Suprapubic skin (tissue), 4 donors: ENCODE results near the gene GARRE1.

- PRO-cap = no peak
- RAMPAGE, long total RNA, 4 experiments = no peak in any of the 4 experiments
Measured at GRCh38 chr19:33009430-33009674, 37.3 kb downstream of the FAAP24 start.

DNA sequence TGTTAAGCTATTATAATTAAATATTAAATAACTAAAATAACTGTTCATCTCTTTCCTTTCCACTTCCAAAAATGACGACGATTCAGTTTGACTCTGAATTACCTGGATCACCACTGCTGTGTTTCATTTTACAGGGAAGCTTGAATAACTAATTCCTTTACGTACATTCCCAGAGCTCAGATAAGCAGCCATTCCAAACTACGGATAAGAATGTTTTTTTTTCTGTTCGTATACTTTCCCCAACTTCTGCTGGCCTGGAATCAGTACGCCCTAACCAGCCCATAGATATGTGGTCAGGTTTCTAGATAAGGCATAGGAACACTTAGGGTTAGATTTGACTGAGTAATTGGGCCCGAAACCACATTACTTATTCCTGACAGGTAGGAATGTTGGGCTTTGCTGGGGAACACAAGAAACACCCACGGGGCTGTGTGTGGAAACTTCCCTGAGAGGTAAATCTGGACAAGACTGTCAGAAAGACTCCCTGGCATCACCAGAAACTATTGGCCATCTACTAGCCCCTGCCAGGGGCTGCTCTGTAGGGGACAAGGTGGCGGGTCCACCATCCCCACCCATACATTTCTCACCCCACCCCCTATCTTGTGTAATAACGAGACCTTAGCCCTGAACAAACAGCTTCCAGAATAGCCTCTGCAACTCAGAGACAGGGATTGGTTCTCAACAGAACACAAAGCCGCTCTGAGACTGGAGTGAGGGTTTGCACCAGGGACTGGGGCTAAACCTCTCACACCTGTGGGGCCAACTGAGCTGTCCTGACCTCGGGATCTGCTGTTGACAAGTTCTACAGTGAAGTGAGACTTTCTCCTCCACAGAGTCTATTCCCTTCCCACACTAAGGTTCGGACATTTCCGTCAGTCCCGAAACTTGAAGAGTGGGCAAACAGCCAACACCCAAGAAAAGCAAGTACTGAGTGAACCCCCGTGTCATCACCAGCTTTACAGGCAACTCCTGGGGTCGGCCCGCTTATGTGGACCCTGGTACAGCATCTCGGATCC is 15.6 kb downstream of the RHPN2 start:
- PRO-cap = no peak
- RAMPAGE, long total RNA, 4 experiments = no peak in any of the 4 experiments

DNA sequence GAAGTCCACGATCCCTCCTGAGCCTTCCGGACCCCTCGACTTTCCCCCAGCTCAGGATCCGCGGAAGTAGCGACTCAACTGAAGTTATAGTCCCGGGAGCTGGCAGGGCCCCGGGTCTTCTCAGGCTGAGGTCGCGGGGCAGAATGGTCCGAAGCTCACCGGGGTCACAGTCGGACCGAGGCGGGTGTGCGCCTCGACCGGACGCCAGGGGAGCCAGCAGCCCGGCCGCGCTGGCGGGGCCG is 17.7 kb upstream of the LRP3 start:
- PRO-cap = unidirectional peak, minus-strand start at position 145 of the sequence
- RAMPAGE, long total RNA, 4 experiments = no peak in any of the 4 experiments

GRCh38 chr19:33259502-33260110 is 34.0 kb upstream of the SLC7A10 start:
- PRO-cap = no peak
- RAMPAGE, long total RNA, 4 experiments = no peak in any of the 4 experiments

DNA sequence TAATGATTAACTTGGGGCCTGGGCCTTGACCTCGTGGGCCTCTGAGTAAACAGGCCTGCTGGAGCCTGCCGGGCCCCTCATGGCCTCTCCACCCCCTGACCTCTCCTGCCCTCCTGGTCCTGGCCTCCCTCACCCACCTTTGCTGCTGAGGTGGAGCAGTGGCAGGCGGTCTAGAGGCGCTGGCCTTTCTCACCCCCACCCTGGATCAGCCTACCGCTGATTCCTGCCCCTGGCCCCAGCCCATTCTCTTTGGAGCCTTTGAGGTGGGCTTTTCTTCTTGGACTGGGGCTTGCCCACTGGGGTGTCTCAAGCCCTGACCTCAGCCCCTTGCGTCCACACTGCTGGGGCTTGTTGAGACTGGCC is 26.2 kb downstream of the CEBPA start:
- PRO-cap = no peak
- RAMPAGE, long total RNA, 4 experiments = no peak in any of the 4 experiments

GRCh38 chr19:33301294-33301935 is 919 bp downstream of the CEBPA start:
- PRO-cap = no peak
- RAMPAGE, long total RNA, 4 experiments = no peak in any of the 4 experiments

DNA sequence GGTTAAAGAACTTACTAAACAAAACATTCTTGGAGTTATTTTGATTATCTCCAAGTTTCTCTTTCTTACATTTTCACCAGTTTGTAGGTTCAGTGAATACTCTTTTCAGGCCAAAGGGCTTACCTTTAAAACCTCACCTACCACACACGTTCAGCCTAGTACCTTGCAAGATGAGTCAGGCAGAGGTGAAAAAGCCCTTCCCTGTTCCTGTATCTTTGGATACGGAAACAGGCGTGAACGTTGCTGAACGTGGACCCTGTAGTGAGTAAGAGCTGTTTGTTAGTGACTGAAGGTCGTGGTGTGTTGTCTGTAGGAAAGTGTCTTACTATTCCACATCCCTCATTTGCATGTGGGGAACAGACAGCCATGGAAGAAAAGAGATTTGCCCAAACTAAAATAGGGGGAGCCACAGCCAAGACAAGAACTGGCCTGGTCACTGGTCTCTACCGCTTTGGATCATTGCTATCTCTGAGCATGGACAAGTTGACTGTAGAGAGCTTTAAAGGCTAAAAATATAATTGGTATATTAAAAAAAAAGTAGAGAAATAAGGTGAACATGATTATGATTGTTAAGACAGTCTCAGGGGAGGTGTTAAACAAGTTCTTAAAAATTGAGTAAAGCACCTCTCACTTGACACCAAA is 3.5 kb downstream of the CEBPG start:
- PRO-cap = no peak
- RAMPAGE, long total RNA, 4 experiments = no peak in any of the 4 experiments

DNA sequence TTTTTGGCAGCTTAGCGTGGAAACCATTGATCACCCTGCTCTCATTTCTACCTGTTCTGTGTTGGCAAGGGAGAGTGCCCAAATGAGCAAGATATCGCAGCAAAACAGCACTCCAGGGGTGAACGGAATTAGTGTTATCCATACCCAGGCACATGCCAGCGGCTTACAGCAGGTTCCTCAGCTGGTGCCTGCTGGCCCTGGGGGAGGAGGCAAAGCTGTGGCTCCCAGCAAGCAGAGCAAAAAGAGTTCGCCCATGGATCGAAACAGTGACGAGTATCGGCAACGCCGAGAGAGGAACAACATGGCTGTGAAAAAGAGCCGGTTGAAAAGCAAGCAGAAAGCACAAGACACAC is 5.6 kb downstream of the CEBPG start:
- PRO-cap = no peak
- RAMPAGE, long total RNA, 4 experiments = no peak in any of the 4 experiments

DNA sequence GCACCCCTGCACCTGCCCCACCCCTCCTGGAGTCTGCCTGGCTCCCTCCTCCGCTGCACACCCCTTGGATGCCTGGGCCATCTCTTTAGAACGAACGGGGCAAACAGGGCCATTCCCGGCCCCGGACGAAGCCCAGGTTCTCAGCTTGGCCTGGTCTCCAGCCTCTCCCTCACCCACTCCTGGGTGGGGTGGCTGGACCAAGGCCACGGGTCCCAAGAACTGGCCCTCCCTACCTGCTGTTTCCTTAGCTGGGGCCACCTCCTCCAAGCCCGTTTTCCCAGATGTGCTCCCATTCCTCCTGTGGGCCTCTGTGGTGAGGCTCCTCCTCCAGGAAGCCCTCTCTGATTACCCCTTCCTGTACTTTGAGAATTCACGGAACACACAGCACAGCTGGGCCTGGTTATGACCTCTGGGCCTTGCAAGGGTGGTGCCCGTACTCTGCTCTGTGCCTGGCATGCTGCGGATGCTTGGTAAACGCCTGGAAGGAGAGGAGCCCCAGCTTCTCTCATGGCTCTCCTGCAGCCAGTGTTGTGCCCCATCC is 21.4 kb downstream of the CEBPG start:
- PRO-cap = no peak
- RAMPAGE, long total RNA, 4 experiments = no peak in any of the 4 experiments

- PRO-cap = no peak
- RAMPAGE, long total RNA, 4 experiments = no peak in any of the 4 experiments
Measured at GRCh38 chr19:33404994-33405823, 31.7 kb downstream of the CEBPG start.

GRCh38 chr19:33422288-33422894 is 48.9 kb downstream of the CEBPG start:
- PRO-cap = no peak
- RAMPAGE, long total RNA, 4 experiments = no peak in any of the 4 experiments

DNA sequence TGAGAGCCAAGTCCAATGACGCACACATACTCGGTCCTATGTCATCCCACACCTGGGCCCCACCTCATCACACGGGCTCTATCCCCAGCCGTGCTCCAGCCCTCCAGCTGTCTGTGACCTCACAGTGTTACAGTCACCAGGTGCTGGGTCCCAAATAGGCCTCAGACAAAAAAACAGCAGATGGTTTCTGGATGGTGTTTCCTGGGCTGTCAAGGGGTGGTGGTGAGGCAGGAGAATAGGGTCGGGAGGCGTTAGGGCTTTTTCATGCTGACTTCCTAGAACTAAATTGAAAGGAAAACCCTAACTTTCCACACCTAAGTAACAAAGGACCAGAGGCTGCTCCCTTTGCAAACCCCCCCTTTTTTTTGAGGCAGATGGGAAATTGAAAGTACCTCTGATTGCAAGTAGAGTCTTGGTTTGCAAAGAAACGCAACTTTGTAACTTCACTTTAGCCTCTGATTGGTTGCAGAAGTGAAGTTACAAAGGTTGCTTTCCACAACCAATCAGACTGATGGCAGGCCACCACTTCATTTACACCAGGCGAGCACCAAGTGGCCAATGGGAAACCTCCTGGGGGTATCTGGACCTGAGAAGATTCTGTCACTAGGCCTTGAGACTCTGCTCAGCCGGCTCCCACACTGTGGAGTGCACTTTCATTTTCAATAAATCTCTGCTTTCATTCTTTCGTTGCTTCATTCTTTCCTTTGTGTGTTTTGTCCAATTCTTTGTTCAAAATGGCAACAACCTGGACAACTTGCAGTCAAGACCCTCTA is 19.2 kb downstream of the PEPD start:
- PRO-cap = no peak
- RAMPAGE, long total RNA, 4 experiments = no peak in any of the 4 experiments

- PRO-cap = no peak
- RAMPAGE, long total RNA, 4 experiments = no peak in any of the 4 experiments
Measured at GRCh38 chr19:33552805-33553296, 31.3 kb upstream of the PEPD start.

GRCh38 chr19:33781011-33781210 is 15.8 kb upstream of the KCTD15 start:
- PRO-cap = no peak
- RAMPAGE, long total RNA, 4 experiments = no peak in any of the 4 experiments

- PRO-cap = no peak
- RAMPAGE, long total RNA, 4 experiments = no peak in any of the 4 experiments
Measured at GRCh38 chr19:34184445-34185742, 12.6 kb downstream of the LSM14A start.

GRCh38 chr19:34254330-34254654 is at the start of gene GARRE1:
GARRE1 (plus strand) TSS chr19:34254554.
- PRO-cap = bidirectional peak, plus-strand start at chr19:34254581, minus-strand start at chr19:34254525
- RAMPAGE, long total RNA, 4 experiments = start-site peak on the plus strand in 4 of 4 experiments, at chr19:34254548-34254602 at its widest, 89 to 211 reads per replicate

DNA sequence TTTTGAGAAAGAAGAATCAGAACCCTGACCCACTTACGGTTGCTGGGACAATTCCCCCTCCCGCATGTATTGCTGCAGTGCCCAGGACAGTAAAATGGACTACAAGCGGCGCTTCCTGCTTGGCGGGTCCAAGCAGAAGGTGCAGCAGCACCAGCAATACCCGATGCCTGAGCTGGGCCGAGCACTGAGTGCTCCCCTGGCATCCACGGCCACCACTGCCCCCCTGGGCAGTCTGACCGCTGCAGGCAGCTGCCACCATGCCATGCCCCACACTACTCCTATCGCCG is 46.0 kb downstream of the GARRE1 start:
- PRO-cap = no peak
- RAMPAGE, long total RNA, 4 experiments = no peak in any of the 4 experiments

DNA sequence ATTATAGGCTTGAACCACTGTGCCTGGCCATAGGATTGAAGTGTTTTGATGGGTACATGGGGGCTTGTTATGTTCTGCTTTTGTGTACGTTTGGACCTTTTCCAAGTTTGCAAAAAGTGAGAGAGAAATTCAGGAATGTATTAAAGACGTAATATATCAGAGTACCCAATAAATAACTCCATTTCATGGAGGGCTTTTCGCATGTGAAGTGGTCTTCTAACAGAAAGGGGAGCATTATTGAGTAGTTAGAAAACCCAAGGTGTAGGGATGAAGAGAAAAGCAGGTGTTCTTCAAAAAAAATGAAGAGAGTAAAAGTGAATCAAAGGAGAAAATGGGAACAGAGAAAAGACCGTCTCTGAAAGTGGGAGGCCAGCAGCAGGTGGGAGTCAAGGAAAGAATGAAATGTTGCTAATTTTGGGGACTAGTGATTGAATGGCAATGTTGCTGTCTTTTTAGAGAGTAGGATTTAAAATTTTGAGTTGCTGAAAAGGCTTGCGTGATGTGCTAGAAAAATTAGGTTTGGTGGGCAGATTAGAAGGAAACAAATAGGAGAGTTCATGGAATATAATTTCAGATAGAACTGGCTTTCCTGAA is 55.3 kb upstream of the GPI start:
- PRO-cap = no peak
- RAMPAGE, long total RNA, 4 experiments = start-site peak on the plus strand in 1 of 4 experiments, centred at position 309 of the sequence, 14 reads per replicate

- PRO-cap = unidirectional peak, minus-strand start at chr19:34383455
- RAMPAGE, long total RNA, 4 experiments = no peak in any of the 4 experiments
Measured at GRCh38 chr19:34383391-34383934, 18.5 kb downstream of the GPI start.

DNA sequence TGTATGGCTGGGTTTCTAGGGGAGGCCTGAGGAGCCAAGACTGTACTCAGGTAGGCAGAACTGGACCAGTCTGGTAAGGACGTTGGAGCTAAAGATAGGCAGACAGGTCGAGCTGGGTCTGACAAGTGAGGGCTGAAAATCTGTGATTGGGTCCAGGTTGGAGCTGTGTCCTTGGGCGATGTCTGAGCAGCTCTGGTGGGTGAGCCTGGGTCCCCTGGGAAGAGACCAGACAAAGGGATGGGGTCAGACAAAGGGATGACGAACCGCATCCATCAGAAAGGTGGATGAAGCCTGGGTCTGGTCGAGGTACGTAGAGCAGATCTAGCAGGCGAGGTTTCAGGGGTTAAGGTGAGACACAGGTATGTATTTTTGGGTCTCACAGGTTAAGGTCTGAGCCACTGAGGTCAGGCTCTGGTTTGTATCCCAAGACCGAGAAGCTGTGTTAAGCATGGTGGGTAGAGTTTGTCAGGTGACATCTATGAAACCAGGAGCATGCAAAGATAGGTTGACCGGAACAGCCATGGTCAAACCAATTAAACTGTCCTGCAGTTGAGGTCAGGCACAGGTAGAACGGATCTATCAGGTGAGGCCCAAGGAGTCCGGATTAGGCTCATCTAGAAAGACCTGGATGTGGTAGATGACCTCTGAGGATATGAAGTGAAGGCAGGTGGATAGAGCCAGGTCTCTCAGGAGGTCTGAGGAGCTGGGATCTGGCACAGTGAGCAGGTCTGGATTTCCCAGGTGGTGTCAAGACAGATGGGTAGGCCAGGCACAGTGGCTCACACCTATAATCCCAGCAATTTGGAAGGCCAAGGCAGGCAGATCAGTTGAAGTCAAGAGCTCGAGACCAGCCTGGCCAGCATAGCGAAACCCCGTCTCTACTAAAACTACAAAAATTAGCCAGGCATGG is 19.3 kb downstream of the GPI start:
- PRO-cap = no peak
- RAMPAGE, long total RNA, 4 experiments = no peak in any of the 4 experiments